Testis (tissue), 5 donors: Measurements from ENCODE around the genes ZC3H7A and NPIPB2.

DNA sequence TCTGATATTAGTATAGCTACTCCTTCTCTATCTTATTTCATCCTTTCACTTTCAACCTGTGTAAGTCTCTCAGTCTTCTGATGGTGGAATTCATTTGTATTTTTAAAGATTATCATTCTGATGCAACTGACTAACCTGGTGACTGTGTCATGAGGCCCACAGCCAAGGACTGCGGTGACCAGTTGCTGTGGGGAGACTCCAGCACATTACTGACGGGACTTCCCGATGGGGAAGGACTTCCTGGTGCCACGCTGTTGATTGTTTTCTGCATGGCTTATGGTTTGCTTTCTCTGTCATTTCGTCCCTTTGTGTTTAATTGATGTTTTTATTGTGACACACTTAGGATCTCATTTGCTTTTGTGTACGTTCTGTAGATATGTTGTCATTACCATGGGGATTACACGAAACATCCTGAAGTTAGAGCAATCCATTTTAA, 34.2 kb downstream of the RMI2 start:
- PRO-cap, 3 experiments, result no peak in any of the 3 experiments
- RAMPAGE, long total RNA, 2 experiments, result no peak in any of the 2 experiments
- RRBS, result no CpG with 5 or more reads among the region's 7 CpGs

GRCh38 chr16:11538634-11539172, 11.7 kb upstream of the ENSG00000188897 start:
- PRO-cap, 3 experiments, result no peak in any of the 3 experiments
- RAMPAGE, long total RNA, 2 experiments, result no peak in any of the 2 experiments
- RRBS, result no CpG with 5 or more reads among the region's 15 CpGs

- PRO-cap, 3 experiments, result peak in 1 of 3 experiments; most common plus-strand start chr16:11560962 (in 1); most common minus-strand start chr16:11560827 (in 1)
- RAMPAGE, long total RNA, 2 experiments, result no peak in any of the 2 experiments
- RRBS, result 60% methylated on average over 2 of the region's 26 CpGs
These were observed 26.0 kb downstream of the LITAF start for GRCh38 chr16:11560414-11561456.

DNA sequence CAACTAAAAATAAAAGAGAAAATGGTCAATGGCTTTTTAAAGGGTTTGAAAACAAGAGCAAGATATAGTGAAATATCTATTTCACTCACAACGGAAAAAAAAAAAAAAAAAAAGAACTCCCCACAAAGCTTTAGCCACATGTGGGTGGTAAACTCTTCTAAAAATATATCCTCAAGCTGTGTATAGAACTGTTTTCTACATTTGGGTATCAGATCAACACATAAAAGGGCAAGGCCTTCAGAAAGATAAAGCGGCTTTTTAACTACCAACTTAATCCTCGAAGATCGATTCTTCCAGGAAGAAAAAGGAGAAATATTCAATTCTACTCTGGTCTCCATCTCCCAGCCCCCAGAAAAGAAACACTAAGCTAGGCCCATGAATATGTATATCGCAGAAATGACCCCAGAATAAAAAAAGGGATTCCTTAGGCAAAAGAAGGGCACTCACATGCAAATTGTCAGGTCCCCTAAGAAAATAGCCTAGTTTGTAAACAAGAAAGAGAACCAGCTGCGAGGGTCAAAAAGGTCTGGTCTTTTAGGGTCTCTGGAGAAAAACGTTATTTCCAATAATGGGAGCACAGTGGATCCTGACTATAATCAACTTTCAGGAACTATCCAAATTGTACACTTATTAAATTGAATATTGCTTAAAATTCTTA, 4.4 kb downstream of the LITAF start:
- PRO-cap, 3 experiments, result no peak in any of the 3 experiments
- RAMPAGE, long total RNA, 2 experiments, result no peak in any of the 2 experiments
- RRBS, result no CpG with 5 or more reads among the region's 7 CpGs

- PRO-cap, 3 experiments, result no peak in any of the 3 experiments
- RAMPAGE, long total RNA, 2 experiments, result no peak in any of the 2 experiments
- RRBS, result no CpG with 5 or more reads among the region's 13 CpGs
These were observed 38.2 kb upstream of the LITAF start for GRCh38 chr16:11624729-11625448.

- PRO-cap, 3 experiments, result no peak in any of the 3 experiments
- RAMPAGE, long total RNA, 2 experiments, result no peak in any of the 2 experiments
- RRBS, result 86% methylated on average over 1 of the region's 18 CpGs
These were observed 2.0 kb downstream of the SNN start for GRCh38 chr16:11670167-11670800.

DNA sequence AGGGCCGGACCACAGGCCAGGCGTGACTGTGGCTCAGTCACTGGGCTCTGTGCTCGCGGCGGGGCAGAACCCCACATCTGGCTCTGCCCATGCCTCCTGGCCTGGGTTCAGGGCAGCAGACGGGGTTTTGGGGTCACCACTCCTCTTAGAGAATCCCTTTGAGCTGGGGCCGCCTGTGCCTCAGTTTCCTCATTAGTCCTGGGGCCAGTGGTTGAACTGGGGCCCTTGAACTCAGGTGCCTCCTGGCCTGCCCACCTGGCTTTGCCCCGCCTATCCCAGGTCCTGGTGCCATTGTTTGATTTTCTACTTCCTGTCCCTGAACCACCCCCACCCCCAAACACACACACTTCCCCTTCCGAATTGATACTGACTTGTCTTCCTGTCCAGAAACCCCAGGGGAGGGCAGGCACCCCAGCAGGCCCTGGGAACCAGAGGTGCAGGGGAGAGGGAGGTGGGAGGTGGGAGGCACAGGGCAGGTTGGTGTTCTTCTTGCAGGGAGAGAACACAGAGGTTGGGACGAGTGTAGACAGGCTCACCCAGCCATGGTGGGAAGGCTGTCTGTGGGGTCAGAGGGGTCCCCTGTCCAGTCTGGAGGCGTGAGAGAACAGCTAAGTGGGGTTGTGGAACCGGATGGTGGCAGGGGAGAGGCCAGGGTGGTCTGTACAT, 4.5 kb downstream of the SNN start:
- PRO-cap, 3 experiments, result no peak in any of the 3 experiments
- RAMPAGE, long total RNA, 2 experiments, result no peak in any of the 2 experiments
- RRBS, result no CpG with 5 or more reads among the region's 12 CpGs

DNA sequence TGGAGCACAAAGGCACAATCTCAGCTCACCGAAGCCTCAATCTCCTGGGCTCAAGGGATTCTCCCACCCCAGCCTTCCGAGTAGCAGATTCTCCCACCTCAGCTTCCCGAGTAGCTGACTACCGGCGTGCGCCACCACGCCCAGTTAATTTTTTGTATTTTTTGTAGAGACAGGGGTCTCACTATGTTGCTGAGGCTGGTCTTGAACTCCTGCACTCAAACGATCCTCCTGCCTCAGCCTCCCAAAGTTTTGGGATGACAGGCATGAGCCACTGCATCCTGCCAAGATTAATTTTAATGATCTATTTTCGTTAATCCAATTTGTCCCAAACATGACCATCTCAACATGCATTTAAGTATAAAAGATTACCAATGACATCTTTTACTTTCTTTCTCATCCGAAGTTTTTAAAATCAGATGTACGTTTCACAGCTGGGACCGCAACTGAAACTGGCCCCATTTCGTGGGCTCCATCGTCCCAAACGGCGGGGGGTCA, 1.2 kb downstream of the ZC3H7A start:
- PRO-cap, 3 experiments, result no peak in any of the 3 experiments
- RAMPAGE, long total RNA, 2 experiments, result no peak in any of the 2 experiments
- RRBS, result no CpG with 5 or more reads among the region's 16 CpGs

- PRO-cap, 3 experiments, result peak in 3 of 3 experiments; most common plus-strand start chr16:11796554 (in 3); most common minus-strand start chr16:11796957 (in 3)
- RAMPAGE, long total RNA, 2 experiments, result no peak in any of the 2 experiments
- RRBS, result 2% methylated on average over 26 of the region's 123 CpGs
These were observed at the start of gene ZC3H7A for GRCh38 chr16:11796345-11797373. Gene ZC3H7A (minus strand): TSS chr16:11797258.

DNA sequence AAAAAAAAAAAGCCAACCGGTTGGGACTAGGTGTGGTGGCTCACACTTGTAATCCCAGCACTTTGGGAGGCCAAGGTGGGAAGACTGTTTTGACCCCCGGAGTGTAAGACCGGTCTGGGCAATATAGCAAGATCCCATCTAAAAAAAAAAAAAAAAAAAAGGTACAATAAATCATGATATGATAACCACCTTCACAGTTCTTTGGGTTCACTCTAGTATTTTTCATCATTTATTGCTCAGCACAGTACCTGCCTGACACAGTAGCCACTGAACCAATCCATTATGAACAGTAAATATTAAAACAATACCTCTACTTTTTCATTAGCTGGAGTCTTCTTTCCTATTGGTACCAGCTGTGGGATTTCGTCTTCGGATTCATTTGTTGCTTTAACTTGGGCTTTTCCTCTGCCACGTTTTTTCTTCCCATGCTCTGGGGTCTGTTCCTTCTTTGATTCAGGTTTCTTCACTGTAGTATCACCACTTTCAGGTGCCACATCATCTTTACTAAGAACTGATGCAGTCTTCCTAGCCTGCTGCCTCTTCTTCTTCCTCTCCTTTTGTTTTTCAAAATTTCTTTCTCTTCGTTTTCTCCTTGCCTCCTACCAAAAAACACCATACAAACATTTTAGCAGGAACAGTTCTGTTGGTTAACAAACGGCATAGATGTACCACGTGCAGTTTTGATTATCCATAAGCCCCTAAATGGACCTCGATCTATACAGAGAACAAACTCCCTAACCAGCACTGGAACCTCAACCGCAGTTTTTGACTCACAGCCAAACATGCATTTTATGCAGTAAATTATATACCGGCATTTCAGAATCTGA, 11.7 kb downstream of the RSL1D1 start:
- PRO-cap, 3 experiments, result no peak in any of the 3 experiments
- RAMPAGE, long total RNA, 2 experiments, result no peak in any of the 2 experiments
- RRBS, result 94% methylated on average over 2 of the region's 12 CpGs

GRCh38 chr16:11941933-11942482, at the start of gene NPIPB2:
Gene NPIPB2 (minus strand): TSS chr16:11942045.
- PRO-cap, 3 experiments, result no peak in any of the 3 experiments
- RAMPAGE, long total RNA, 2 experiments, result no peak in any of the 2 experiments
- RRBS, result no CpG with 5 or more reads among the region's 4 CpGs

- PRO-cap, 3 experiments, result no peak in any of the 3 experiments
- RAMPAGE, long total RNA, 2 experiments, result no peak in any of the 2 experiments
- RRBS, result no CpG with 5 or more reads among the region's 16 CpGs
These were observed 62.1 kb downstream of the SNX29 start for GRCh38 chr16:12038486-12039087.

DNA sequence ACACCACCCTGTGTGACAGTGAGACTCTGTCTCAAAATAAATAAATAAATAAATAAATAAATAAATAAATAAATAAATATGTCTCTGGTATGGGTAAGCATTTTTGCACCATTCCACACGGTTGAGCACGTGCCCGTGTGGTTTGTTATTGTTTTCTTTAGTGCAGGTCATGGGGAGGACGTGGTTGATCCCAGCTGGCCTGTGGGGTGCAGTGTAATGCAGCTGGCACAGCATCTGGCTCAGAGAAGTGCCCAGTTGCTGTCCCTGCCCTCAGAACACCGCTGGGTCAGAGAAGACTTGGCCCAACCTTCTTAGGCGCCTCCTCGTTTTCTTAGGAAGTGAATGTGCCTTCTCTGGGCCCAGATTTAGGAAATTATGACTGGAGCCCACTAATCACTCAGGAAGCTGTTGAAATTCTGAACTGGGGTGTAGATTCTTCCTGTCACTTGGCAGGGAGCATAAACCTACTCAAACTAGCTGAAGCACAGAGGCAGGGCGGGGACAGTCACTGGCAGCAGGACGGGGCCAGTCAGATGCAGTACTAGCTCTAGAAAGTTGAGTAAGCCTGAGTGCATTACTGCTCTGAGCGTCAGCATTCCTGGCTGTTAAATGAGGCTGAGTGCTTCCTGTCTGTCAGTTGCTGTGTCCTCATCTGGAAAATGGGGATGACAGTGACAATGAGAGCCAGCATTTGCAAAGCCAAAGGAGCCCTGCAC, 86.0 kb downstream of the SNX29 start:
- PRO-cap, 3 experiments, result no peak in any of the 3 experiments
- RAMPAGE, long total RNA, 2 experiments, result no peak in any of the 2 experiments
- RRBS, result no CpG with 5 or more reads among the region's 10 CpGs

GRCh38 chr16:12078679-12079492, 102.4 kb downstream of the SNX29 start:
- PRO-cap, 3 experiments, result no peak in any of the 3 experiments
- RAMPAGE, long total RNA, 2 experiments, result no peak in any of the 2 experiments
- RRBS, result no CpG with 5 or more reads among the region's 20 CpGs

GRCh38 chr16:12100107-12100463, 123.6 kb downstream of the SNX29 start:
- PRO-cap, 3 experiments, result no peak in any of the 3 experiments
- RAMPAGE, long total RNA, 2 experiments, result no peak in any of the 2 experiments
- RRBS, result no CpG with 5 or more reads among the region's 7 CpGs

DNA sequence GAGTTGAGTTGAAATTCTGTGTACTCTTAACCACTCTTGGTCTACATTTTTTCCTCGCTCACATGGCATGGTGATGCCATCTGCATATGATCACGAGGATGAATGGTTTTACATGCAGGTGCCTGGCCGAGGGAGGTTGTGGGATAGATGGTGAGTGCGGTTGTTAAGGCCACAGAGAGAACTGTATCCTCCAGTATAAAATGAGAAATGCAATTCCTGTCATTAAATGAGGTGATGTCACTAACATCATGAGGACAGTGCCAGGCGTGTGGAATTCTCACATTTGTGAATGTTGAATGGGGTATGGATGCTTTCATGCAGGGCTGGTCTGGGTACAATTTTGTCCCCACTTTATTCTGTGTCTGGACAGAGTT, 330.6 kb downstream of the SNX29 start:
- PRO-cap, 3 experiments, result no peak in any of the 3 experiments
- RAMPAGE, long total RNA, 2 experiments, result no peak in any of the 2 experiments
- RRBS, result no CpG with 5 or more reads among the region's 5 CpGs

- PRO-cap, 3 experiments, result no peak in any of the 3 experiments
- RAMPAGE, long total RNA, 2 experiments, result no peak in any of the 2 experiments
- RRBS, result no CpG with 5 or more reads among the region's 5 CpGs
These were observed 190.4 kb downstream of the CPPED1 start for GRCh38 chr16:12613373-12613669.

DNA sequence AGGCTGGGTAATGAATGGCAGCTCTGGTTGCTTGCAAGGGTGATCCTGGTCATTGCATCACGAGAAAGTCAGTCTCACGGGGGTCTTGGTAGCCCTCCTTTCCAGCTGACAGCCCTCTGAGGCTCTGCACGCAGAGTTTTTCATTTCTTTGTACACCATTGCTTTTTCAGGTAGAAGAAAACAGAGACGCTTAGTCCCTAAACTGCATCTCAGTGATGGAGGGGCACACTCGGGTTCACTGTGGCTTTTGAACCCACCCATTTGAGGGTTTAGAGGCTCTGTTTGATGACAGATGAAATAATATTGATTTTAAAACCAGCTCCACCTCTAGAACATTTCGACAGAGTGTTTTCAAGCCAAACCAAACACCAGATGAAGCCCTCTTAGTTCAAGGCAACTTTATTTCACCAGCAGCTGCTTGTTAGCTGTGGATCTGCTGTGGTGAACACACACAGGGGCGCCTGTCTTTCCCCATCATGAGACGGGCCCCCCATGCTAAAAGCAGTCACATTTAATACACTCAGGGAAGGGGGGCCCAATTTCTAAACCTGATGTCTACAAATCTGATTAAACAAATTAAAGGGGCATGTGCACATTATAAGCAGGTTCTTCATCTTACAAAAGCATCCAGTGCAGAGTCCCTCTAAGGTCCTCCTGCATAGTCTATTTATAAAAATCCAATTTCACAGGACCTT, 49.6 kb downstream of the CPPED1 start:
- PRO-cap, 3 experiments, result no peak in any of the 3 experiments
- RAMPAGE, long total RNA, 2 experiments, result no peak in any of the 2 experiments
- RRBS, result no CpG with 5 or more reads among the region's 8 CpGs

- PRO-cap, 3 experiments, result no peak in any of the 3 experiments
- RAMPAGE, long total RNA, 2 experiments, result no peak in any of the 2 experiments
- RRBS, result no CpG with 5 or more reads among the region's 6 CpGs
These were observed 32.5 kb downstream of the CPPED1 start for GRCh38 chr16:12771126-12771710.

- PRO-cap, 3 experiments, result no peak in any of the 3 experiments
- RAMPAGE, long total RNA, 2 experiments, result no peak in any of the 2 experiments
- RRBS, result 4% methylated on average over 15 of the region's 35 CpGs
These were observed 924 bp upstream of the SHISA9 start for GRCh38 chr16:12900339-12901008.